Ureter (tissue), 1 donor: ENCODE measurements around a stretch of chr12.

DNA sequence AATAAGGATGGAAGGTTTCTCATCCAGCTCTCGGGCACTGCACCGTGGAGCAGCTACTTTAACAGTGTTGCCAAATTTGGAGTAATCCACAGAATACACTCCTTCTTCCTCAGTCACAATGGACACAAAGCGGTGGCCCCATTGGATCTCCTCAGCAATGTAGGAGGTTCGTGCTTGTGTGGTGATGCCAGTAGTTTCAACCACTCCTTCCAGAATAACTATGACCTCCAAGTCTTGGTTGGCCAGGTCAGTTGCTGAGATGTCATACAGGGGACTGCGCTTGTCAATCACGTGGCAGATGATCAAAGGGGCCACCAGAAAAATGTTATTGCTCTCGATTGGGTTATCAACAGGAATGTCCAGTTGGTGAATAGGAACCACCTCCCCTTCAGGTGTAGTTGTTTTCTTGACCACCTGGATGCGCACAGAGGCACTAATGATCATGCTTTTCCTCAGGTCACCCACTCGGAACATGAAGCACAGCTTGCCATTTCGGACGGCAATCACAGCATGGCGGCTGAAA, 8.5 kb downstream of the KCNJ8 start:
- PRO-cap, result no peak

- PRO-cap, result no peak
Measured at GRCh38 chr12:21771774-21772390, 2.6 kb downstream of the KCNJ8 start.

DNA sequence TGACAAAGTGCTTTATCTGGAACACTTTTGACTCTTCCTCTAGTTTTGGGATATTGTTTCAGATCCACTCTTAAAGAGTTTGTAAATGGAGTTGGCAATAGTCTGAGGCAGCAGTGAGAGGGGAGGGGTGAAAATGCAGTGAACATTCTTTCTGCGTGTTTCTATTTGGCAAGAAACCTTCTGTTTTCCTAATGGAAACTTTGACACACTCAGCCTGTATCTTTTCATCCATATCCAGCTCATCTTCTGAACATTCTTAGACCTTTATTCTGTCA, 57.3 kb upstream of the KCNJ8 start:
- PRO-cap, result no peak

- PRO-cap, result no peak
Measured at GRCh38 chr12:21894413-21895541, 46.4 kb downstream of the ABCC9 start.

- PRO-cap, result no peak
Measured at GRCh38 chr12:22658966-22659893, 34.3 kb downstream of the ETNK1 start.

- PRO-cap, result no peak
Measured at GRCh38 chr12:22687336-22688075, 62.5 kb downstream of the ETNK1 start.

GRCh38 chr12:23803219-23804104, 146.0 kb downstream of the SOX5 start:
- PRO-cap, result no peak

DNA sequence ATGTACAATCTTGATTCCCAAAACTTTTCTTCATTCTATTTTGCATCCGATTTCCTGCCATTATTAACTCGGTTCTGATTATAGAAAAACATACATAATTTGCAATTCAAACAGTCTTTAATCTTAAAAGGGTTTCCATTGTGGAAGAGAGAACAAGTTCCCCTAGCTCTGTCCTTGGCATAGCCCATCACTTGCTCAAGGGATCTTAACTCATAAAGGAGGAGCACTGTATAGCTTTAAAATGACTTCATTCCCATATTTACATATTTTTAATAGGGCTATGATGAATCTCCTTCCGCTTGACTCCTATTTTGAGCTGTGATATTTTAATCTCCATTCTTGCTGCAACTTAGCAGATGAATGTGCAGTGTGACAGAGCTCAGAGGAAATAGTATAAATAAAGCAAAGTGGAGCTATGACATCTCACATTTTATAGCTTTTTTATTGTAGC, 428.9 kb upstream of the SOX5 start:
- PRO-cap, result no peak

- PRO-cap, result no peak
Measured at GRCh38 chr12:24538047-24538403, 410.9 kb downstream of the BCAT1 start.

DNA sequence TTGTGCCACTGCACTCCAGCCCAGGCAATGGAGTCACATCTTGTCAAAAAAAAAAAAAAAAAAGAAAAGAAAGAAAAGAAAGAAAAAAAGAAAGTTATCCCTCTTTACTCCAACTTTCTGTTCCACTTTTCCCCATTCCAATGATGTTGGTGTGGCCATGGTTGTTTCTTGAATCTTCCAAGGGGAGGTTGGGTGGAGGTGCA, 226.9 kb downstream of the BCAT1 start:
- PRO-cap, result no peak

- PRO-cap, result no peak
Measured at GRCh38 chr12:24933079-24933608, 15.8 kb downstream of the BCAT1 start.

DNA sequence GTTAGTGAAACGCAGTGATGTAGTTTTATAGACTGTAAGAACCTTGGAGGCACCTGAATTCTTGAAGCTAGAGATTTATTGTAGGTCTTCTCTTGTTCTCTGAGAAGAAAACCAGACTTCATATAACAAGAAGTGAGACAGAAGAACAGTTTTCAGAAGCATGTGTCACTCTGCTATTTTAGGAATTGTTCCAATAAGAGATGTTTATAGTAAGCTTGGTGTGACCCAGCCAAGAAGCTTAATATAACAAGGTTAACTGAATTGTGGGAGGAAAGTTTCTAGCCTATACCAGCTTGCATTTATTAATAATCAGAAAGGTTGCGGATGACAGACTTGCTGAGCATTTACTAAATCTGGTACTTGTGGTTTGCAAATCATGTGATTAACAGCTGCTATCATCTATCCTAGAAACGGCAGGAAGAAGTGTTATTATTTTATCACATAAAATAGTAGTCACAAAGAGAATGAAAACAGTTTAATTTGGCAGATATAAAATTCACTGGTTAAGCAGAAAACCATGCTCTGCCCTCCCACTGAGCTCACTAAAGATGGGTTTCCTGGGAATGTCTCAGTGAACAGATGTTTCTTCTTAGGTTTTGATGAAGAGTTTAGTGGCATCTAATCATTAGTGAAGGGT, 49.2 kb upstream of the BCAT1 start:
- PRO-cap, result no peak

DNA sequence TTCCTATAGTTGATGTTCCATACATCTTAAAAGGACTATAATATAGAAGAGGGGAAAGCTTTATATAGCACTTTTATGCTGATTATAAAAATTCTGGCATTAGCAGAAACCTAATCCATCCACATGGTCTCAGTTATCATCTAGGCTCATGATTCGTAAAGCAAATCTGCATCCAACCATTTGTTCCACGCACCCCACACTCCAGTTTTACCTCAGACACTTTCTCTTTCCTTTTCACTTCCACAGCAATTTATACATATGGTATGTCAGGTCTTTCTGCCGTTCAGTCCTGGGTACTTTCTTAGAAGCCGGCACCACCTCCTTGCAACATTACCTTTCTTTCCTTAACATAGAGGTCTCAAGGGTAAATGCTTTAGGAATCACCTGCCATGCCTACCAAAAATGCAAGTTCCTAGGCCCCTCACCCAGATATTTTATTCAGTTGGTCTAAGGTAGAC, 2.6 kb upstream of the KRAS start:
- PRO-cap, result no peak

DNA sequence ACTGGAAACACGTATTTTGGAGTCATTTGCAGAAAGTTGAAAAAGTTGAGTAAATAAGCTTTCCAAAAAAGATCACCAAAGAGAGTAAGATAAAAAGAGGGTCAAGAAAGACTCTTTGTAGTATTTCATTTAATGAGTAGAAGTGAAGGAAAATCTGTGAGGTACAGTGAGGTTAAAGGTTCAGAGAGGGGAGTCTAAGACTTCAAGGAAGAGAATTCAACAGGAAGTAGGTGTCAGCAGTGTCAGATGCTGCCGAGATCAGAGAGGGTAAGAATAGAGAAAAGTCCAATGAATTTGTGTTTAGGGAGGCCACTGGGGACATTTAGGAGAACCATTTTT, 71.6 kb upstream of the KRAS start:
- PRO-cap, result no peak

DNA sequence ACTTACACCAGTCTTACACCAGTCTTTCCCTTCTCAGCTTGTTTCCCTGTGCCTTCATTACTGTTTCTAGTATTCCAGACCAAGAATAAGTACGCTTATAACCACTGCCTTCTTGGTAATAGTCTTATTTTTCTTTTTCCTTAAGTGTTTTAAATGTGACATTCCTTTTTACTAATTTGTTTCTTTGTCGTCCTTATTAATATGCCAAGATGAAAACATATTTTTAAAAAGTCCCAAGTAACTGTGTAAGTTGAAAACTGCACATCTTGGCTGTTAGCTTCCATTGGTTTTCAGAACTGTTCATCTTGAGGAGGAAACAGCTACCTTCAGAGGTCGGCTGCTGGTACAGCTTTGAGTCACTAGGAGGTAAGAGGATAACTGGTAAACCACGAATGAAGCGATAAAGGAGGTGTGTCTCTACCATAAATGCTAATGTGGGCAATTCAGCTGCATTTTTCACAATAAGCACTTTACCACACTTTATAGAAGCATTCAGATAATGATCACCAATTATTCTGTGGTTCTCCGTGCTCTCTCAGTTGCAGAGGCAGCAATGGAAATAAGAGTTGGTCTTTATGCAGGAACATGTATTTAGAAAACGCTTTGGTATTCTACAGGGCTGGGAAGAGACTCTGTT, 137.4 kb upstream of the KRAS start:
- PRO-cap, result no peak

GRCh38 chr12:25630504-25631013, 77.5 kb upstream of the LMNTD1 start:
- PRO-cap, result no peak

DNA sequence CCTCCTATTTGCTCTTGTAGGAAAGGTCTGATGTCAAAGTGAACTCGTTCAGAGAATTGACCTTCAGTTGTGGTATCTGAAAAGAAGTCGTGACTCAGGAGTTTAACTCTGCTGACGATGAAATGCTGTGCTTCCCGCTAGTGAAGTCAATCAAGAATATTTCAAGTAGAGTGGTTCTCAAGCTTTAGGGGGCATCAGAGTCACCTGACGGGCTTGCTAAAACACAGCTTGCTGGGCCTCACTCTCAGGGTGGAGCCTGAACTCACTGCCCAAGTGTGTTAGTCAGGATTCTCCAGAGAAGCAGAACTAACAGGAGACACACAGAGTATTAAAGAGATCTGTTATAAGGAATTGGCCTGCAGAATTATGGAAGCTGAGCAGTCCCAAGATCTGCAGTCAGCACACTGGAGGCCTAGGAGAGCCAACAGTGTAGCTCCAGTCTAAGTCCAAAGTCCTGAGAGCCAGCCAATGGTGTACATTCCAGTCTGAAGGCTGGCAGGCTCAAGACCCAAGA, 139.5 kb upstream of the LMNTD1 start:
- PRO-cap, result no peak

DNA sequence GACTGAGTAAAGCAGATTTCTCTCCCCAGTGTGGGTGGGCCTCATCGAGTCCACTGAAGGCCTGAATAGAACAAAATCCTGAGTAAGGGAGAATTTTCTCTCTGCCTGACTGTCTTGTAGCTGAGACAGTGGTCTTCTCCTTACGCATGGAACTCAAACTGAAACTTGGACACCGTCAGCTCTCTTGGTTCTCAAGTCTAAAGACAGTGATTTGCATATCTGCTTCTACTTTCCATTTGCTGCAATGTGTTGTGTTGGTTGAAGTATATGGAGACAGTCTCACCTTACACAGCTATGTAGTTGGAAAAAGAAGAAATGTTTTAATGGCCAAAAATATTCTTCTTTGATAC, 160.2 kb upstream of the LMNTD1 start:
- PRO-cap, result no peak

- PRO-cap, result no peak
Measured at GRCh38 chr12:25975191-25975969, 16.9 kb downstream of the RASSF8 start.

- PRO-cap, result no peak
Measured at GRCh38 chr12:26109029-26109878, 15.6 kb downstream of the BHLHE41 start.